ENCODE measurements around a stretch of chr16.

DNA sequence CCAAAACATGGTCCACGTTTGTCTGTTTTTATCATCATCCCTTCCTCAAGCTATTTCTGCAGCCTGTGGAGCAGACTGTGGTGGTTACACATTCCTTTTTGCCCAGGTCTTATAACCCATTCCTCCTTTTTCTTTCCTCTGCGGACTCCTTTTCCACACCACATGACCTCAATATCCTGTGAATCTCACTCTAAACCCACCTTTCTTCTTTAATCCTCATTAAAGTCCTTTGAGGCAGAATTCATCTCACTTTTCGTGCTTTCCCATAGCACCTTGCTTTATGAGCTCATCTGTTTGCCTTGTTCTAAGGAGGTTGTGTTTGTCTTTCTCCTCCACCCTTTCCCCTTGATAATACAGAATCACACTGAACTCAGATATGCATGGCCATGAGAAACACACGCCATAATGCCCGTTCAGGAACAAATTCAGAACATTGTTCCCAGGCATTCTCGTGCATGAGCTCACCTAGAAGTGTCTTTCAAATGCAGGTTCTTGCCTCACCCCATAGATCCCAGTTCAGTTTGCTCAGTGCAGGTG, 71.3 kb downstream of the TMEM114 start:
- PRO-cap, 4 experiments = no peak in any of the 4 experiments
- RAMPAGE, long total RNA, 2 experiments = no peak in any of the 2 experiments
- RRBS = no CpG with 5 or more reads among the region's 6 CpGs

DNA sequence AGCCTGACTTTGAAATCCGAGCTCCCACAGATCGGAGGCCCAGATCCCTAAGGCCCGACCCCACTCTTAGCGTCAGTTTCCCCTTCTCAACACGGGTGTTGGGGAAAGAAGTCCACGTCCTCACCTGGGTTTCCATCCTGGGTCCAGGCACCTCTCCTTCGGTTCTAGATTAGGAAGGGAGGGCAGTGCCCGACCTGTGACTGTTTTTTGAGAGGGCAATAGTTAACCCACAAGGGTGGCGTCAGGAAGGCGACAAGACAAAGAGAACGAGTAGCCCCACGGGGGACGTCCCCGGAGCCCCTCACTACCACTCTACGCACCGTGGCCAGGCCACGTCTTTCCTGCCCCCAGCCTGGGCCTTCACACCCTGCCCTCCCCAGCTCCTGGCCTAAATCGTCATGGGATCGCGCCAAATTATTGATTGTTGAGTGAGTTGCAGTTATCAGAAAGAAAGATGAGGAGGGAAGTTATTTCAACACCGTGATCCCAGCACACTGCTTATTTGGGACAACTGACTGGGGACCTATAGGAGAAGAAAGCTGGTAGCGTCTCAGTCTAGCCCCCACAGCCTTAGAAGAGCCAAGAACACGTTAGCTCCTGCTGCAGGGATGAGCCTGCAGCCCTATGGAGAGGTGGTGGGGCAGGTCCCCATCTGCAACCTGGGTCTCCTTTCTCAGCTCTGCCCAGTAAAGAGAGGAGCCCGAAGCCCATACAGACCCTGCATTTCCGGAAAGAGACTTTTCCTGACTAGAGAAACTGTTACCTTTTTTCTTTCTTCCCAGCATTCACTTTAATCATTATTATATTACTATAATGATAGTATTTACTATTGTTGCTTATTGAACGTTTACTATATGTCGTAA, 567 bp downstream of the METTL22 start:
- PRO-cap, 4 experiments = no peak in any of the 4 experiments
- RAMPAGE, long total RNA, 2 experiments = no peak in any of the 2 experiments
- RRBS = no CpG with 5 or more reads among the region's 27 CpGs

DNA sequence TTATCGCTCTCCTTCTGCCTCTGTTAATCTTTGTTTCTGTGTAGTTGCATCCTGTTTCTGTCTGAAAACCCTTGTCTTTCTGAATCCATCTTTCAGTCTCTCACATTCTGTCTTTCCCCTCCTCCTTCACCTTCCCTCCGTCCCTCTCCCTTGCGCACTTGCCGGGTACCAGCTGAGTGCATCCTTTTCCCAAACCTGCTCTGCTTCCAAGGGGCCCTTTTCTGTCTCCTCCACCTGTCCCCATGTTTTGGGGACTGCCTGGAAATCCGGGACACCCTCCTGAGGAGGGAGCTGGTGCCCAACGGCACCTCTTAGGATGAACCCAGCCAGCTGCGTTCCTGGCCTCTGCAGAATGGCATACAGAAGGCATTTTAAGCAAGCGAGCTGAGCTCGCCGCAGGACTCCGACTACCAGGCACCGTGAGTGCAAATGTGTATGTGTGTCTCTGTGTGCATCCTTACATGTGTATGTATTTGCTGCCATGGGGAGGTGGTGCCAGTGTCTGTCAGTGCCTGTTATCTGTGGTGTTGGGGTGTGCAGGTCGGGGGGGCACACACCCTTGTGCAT, 39.1 kb downstream of the ABAT start:
- PRO-cap, 4 experiments = no peak in any of the 4 experiments
- RAMPAGE, long total RNA, 2 experiments = no peak in any of the 2 experiments
- RRBS = 36% methylated on average over 2 of the region's 13 CpGs

GRCh38 chr16:8781745-8782422, 15.6 kb downstream of the TMEM186 start:
- PRO-cap, 4 experiments = no peak in any of the 4 experiments
- RAMPAGE, long total RNA, 2 experiments = no peak in any of the 2 experiments
- RRBS = no CpG with 5 or more reads among the region's 12 CpGs

- PRO-cap, 4 experiments = no peak in any of the 4 experiments
- RAMPAGE, long total RNA, 2 experiments = start-site peak on the minus strand in 1 of 2 experiments, at chr16:8795728-8796047 at its widest, 7 reads per replicate
- RRBS = no CpG with 5 or more reads among the region's 14 CpGs
These were observed 1.9 kb downstream of the TMEM186 start for GRCh38 chr16:8795363-8796191.

GRCh38 chr16:8869636-8870104, 864 bp upstream of the CARHSP1 start:
- PRO-cap, 4 experiments = no peak in any of the 4 experiments
- RAMPAGE, long total RNA, 2 experiments = no peak in any of the 2 experiments
- RRBS = 30% methylated on average over 4 of the region's 27 CpGs

DNA sequence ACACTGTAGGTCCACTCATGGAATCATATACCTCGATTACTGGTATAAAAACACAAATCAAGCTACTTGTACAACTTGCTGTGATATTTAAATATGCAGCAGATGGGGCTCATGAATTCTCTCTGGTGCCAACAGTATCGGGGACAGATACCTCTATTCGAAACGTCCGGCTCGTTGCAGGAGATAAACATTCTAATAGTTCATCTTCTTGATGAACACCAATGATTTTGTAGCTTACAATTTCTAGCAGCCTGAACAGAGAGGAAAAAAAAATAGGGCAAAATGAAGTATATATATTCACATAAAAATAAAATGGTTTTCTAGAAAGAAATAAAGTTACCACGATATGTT, 13.3 kb downstream of the LITAFD start:
- PRO-cap, 4 experiments = no peak in any of the 4 experiments
- RAMPAGE, long total RNA, 2 experiments = start-site peak on the minus strand in 1 of 2 experiments, centred at position 214 of the sequence, 30 reads per replicate
- RRBS = no CpG with 5 or more reads among the region's 7 CpGs

DNA sequence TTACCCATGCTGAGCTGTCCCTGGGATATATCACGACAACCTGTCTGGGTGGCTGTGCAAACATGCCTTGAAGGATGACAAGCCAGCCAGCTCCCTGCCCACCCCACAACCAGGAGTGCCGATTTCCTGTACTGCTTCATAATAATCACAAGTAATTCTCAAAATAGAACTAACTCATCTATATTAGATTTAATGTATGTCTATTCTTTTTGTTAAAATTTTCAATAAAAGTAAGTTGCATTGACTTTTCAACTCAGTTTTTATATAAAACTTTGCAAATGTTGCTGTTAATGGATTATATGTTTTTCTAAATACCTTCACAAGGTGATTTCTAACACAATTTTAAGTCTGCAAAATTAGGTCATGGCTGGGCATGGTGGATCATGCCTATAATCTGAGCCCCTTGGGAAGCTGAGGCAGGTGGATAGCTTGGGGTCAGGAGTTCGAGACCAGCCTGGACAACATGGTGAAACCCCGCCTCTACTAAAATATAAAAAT, 36.1 kb downstream of the LITAFD start:
- PRO-cap, 4 experiments = no peak in any of the 4 experiments
- RAMPAGE, long total RNA, 2 experiments = no peak in any of the 2 experiments
- RRBS = no CpG with 5 or more reads among the region's 4 CpGs

DNA sequence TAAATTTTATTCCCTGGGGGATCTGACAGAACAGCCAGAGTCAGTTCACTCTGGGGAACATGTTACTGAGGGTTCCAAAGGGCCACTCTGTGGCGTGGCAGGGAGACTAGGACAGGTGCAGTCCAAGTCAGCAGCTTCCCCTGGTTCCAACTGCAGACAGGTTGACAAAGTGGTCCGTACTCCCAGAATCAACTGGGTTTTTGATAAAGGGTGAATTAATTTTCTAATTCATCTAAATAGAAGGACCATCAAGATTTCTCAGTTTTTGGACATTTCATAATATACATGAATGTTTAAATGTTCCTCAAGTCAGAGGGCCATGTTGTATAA, 40.3 kb downstream of the LITAFD start:
- PRO-cap, 4 experiments = no peak in any of the 4 experiments
- RAMPAGE, long total RNA, 2 experiments = no peak in any of the 2 experiments
- RRBS = no CpG with 5 or more reads among the region's 2 CpGs

DNA sequence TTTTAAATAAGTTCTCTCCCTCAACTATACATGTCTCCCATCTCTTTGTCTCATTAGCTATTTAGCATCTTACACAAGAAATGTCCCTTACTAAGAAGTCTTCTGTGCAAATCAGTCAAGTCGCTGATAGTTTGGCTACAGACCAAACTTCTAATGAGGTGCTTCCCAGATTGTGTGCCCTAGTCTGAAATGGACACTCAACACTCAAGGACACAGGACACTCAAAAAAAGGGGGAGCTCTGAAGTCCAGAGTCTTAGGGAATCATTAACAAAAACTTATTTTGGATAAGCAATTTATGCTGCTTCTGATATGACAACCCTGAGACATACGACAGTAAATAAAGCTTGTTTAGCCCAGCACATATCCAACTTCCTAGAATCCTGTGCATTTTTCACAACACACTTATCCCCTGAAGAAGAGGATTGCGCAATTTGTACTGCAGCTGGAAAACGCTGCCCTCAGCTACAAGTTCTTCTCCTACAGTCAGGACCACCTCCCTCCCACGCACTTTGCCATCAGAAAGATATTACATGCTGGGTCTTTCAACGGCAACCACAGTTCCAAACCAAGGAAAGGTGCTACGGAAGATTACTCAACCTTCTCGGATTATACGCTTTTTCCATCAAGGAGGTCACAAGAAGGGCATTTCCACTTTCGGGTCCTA, 35.5 kb downstream of the USP7 start:
- PRO-cap, 4 experiments = no peak in any of the 4 experiments
- RAMPAGE, long total RNA, 2 experiments = start-site peak on the minus strand in 1 of 2 experiments, centred at position 446 of the sequence, 6 reads per replicate
- RRBS = no CpG with 5 or more reads among the region's 10 CpGs

DNA sequence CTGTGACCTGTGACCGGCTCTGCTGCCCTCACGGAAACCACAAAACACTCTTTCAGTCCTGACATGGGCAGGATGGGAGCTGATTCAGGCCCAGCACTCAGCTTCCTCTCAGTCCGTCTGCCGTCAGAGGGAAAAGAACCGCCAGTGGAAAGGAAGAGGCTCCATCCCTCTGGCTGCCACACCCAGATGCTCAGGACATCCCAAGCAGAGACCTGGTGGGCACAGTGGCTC, 25.8 kb upstream of the USP7 start:
- PRO-cap, 4 experiments = no peak in any of the 4 experiments
- RAMPAGE, long total RNA, 2 experiments = no peak in any of the 2 experiments
- RRBS = no CpG with 5 or more reads among the region's 5 CpGs

GRCh38 chr16:9089801-9090984, 1.3 kb upstream of the HAPSTR1 start:
- PRO-cap, 4 experiments = peak in 4 of 4 experiments; most common plus-strand start chr16:9090664 (in 4); most common minus-strand start chr16:9090458 (in 1)
- RAMPAGE, long total RNA, 2 experiments = no peak in any of the 2 experiments
- RRBS = 1% methylated on average over 35 of the region's 89 CpGs

DNA sequence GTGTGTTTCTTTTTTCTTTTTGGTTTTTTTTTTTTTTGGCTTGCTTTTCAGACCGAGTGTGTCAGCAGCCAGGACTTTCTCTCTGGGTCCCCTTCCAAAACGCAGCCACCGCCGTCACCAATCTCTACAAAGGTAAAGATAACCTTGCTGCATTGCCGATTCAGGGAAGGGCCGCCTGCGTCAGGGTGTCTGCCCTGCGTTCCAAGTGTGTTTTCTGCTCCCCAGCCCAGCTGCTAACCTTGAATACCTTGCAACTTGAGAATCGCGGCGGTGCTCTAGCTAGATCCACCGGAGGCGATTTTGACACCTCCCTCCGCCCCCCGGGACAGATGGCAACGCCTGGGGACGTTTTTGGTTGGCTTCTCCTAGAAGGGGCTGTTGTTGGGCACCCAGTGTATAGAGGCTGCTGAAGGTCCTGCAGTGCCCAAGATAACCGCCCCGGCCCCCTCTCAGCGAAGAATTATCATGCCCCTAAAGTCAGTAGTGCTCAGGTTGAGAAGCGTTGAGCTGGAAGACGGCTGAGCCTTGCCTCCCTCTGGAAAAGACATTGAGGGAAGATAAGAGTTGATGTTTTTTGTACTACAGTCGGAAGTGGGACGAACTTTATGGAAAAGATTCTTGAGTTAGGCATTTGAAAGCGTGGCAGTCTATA, 1.6 kb downstream of the HAPSTR1 start:
- PRO-cap, 4 experiments = peak in 2 of 4 experiments; most common plus-strand start position 155 of the sequence (in 1); most common minus-strand start position 302 of the sequence (in 1)
- RAMPAGE, long total RNA, 2 experiments = no peak in any of the 2 experiments
- RRBS = 3% methylated on average over 5 of the region's 25 CpGs

DNA sequence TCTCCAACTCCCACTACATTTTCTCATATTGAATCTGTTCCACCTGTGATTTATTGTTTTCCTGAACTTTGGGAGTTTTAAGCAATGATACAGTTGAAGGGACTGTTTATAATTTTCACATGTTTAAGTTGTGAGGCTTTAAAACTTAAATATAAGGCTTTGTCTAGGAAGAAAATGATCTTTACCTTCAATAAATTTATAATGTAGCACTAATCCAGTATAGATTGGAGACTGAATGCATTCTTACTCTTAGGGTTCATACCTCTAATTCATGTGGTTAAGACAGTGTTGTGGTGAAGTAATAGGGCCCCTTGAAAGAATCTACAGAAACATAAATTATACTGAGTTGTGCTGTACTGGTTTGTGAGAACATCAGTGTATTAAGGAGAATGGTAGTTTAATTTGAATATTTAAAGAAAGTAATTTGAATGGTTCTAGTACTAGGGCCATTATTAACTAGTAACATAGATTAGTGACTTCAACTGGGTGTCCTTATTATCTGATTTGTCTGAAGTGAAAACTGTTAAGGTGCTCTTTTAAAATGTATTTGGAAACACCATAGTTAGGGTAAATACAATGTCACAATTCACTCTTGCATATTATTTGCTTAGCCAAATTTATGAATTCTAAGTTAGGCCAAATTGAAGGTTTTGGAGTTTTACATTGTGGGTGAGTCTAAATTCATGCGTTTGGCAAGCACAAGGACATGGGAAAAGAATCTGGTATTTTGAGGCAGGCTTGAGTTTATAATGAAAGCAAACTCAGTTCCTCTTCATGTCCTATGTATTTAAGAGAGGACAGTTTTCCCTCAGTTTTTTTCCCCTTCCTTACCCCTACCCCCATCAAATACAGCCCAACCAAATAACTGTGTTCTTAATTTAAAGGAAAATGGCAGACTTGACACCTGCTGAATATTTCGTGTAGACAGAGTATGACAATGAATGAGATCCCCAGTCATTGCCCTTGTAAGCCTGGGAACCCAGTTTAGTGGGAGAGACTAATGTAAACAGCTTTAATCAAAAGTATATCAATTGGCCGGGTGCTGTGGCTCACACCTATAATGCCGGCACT, 14.0 kb downstream of the HAPSTR1 start:
- PRO-cap, 4 experiments = no peak in any of the 4 experiments
- RAMPAGE, long total RNA, 2 experiments = start-site peak on the plus strand in 1 of 2 experiments, centred at position 566 of the sequence, 15 reads per replicate
- RRBS = no CpG with 5 or more reads among the region's 4 CpGs

- PRO-cap, 4 experiments = no peak in any of the 4 experiments
- RAMPAGE, long total RNA, 2 experiments = no peak in any of the 2 experiments
- RRBS = no CpG with 5 or more reads among the region's 6 CpGs
These were observed 216.8 kb downstream of the HAPSTR1 start for GRCh38 chr16:9308144-9308698.

DNA sequence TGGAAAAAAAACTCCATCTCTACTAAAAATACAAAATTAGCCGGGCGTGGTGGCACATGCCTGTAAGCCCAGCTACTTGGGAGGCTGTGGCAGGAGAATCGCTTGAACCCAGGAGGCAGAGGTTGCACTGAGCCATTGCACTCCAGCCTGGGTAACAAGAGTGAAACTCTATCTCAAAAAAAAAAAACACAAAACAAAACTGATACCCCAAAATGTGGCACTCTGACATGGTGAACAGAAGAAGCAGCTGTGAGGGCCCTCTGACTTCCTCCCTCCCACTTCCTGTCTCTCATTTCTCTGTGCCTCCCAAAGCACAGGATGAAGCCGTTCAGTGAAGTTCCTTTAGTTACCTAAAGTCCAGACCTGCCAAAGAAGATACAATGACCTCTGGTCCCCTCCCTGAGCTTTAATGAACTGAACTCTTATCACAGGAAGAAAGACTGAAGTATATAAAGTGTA, 93.3 kb upstream of the GRIN2A start:
- PRO-cap, 4 experiments = no peak in any of the 4 experiments
- RAMPAGE, long total RNA, 2 experiments = no peak in any of the 2 experiments
- RRBS = no CpG with 5 or more reads among the region's 4 CpGs

- PRO-cap, 4 experiments = no peak in any of the 4 experiments
- RAMPAGE, long total RNA, 2 experiments = no peak in any of the 2 experiments
- RRBS = no CpG with 5 or more reads among the region's 14 CpGs
These were observed 35.9 kb upstream of the EMP2 start for GRCh38 chr16:10616138-10616936.

DNA sequence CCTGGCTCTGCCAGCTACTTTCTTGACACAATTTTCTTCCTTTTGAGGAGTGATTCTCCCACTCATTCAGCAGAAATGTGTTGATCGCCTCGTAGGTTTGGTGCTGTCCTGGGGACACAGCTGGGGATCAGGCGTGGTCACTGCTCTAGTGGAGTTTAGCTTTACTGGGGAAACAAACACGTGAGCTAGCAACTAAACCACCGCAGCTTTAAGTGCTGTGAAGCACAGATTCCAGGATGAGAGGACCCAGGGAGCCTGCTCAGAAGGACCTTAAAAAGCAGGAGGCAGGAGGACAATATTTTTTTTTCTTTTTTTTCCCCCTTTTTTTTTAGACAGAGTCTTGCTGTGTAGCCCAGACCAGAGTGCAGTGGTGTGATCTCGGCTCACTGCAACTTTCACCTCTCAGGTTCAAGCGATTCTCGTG, 817 bp downstream of the NUBP1 start:
- PRO-cap, 4 experiments = peak in 1 of 4 experiments; most common plus-strand start position 227 of the sequence (in 1)
- RAMPAGE, long total RNA, 2 experiments = no peak in any of the 2 experiments
- RRBS = no CpG with 5 or more reads among the region's 8 CpGs

DNA sequence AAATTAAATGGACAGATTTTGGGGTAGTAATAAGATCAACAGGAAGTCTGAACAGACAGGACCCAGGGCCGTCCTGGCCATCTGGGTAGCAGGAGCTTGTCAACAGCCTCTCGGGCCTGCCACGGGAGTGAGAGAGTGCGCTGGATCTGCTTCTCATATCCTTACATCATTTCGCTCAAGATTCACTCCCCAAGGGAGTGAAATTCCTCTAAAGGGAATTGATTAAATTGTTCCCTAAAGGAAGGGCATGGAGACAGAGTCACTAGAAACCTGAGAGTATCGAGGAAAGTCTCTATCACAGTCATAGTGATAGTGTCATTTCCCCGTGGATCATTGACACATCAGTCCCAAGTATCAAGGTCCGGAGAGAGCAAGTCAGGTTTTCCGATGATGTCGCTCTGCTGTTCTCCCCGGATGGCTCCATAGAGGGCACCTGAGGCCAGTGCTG, 7.4 kb downstream of the NUBP1 start:
- PRO-cap, 4 experiments = no peak in any of the 4 experiments
- RAMPAGE, long total RNA, 2 experiments = no peak in any of the 2 experiments
- RRBS = 67% methylated on average over 2 of the region's 11 CpGs

GRCh38 chr16:10761250-10762066, 17.8 kb downstream of the NUBP1 start:
- PRO-cap, 4 experiments = no peak in any of the 4 experiments
- RAMPAGE, long total RNA, 2 experiments = start-site peak on the plus strand in 1 of 2 experiments, at chr16:10761382-10761816 at its widest, 9 reads per replicate
- RRBS = no CpG with 5 or more reads among the region's 27 CpGs